Neural crest cell (in vitro differentiated cells): ENCODE measurements around the gene ZNF583.

DNA sequence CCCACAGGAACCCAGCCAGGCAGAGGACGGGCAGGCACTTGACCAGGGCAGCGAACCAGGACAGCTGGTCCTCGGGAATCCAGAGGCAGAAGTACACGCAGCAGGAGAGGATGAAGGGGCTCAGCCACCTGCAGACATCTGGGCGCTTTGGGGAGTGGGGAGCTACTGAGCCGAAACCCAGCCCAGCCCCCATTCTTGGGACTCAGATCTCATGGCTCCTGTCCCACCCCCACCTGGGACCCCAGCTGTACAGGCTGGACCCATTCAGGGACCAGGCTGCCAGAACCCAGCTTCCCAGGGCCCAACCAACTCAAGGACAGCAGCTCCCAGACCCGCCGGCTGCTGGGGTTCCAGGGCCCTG lies 290 bp downstream of the TMEM86B start:
- PRO-cap = no peak

DNA sequence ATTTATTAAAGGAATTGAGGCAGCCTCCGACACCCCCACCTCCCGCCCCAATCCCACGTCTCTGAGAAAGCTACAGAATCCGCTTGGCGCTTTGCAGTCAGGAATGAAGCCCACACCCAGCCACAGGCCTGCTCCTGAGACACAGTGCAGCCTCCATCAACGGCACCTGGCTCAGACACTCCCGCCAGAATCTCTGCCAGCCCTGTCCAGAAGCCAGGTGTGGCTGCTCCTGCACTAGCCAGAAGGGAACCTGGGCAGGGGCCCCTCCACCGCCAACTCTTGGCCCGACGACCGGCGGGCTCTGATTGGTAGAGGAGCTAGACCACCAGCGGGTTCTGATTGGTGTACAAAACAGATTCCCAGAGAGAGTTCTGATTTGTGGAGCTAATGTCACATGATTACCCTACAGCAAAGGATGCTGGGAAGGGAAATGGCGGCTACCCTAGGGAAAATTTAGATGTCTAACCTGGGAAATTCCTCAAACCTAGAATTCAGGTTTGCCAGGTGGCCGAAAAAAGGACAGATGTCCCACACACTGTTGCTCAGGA lies 2.9 kb upstream of the PPP6R1 start:
- PRO-cap = no peak

DNA sequence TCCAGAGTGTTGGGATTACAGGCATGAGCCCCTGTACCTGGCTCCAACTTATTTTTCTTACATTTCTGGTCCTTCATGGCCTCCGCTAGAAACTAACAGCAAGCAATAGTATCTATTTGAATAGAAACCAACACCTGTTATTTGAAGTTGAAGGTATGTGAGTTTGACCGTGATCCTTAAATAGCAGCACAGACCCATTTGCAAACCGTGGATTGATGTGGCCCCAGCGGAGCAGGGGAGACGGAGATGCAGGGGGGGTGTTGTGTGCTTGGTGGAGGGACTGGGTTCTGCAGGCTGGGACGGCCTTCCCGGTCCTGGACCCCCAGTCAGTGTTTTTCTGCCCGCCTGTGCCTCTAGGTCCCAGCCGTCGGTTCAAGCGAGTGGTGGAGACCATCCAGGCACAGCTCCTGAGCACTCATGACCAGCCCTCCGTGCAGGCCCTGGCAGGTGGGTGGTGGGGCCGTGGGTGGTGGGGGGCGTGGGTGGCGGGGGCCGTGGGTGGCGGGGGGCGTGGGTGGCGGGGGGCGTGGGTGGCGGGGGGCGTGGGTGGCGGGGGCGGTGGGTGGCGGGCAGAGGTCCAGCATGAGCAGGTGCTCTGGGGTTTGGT lies 16.8 kb downstream of the TMEM150B start:
- PRO-cap = no peak

DNA sequence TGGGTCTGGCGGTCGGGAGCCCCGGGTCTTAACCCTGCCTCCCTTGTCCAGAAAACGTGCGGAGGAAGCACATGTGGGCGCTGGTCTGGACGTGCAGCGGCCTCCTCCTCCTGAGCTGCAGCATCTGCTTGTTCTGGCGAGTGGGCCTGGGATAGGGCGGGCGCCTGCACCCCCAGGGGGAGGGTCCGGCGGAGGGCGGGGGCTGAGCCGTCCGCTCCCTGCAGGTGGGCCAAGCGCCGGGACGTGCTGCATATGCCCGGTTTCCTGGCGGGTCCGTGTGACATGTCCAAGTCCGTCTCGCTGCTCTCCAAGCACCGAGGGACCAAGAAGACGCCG lies 1.1 kb downstream of the TMEM190 start:
- PRO-cap = no peak

- PRO-cap = no peak
Observed at GRCh38 chr19:55388858-55389972, 3.5 kb downstream of the RPL28 start.

DNA sequence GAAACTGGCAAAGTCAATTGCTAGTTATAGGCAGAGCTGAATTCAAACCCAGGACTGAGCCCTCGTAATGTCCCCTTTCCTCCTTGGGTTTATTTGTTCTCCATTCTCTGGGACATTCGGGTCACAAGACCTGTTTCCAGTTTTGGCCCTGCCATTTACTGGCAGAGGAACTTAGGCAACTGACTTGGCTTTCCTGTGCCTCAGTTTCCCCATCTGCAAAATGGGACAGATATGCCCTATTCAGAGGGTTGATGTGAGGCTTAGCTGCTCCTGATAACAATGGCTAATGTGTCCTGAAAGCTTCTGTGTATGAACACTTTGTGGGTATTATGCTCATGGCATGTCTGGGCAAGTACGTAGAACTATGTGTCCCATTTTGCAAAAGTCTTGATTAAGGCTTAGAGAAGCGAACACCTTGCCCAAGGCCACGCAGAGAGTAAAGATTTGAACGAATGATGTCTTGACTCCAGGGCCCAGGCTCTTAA lies 1.0 kb downstream of the ZNF524 start:
- PRO-cap = no peak

- PRO-cap = no peak
Observed at GRCh38 chr19:55641654-55642424, 1.0 kb downstream of the ZNF580 start.

GRCh38 chr19:55647323-55647634 lies 733 bp upstream of the CCDC106 start:
- PRO-cap = no peak

DNA sequence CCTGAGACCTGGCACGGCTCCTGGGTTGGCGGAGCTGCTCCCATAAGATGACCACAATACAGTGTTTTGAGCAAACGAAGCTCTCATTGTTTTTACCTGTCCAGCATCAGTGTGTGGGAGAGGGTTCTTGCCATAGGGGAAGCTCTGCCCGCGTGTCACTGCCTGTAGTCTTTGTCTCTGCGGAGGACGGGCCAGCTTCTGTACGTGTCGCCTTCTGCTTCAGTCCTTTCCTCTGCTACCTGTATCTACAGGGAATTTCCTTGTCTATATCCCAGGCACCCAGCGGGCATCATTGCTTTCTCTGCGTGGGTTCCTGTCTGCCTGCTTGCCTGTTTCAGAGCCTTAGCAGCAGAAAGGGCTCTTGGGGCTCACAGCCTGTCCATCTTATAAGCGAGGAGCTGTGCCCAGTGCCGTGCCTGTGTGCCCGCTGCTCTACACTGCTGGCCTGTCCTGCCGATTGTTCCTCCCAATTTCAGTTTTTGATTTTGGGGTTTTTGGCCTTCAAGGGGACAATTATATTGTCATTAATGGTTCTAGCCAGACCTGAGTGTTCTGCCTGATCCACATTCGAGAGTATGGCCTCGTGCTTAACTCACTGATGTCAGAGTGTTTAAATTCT lies 2.5 kb downstream of the U2AF2 start:
- PRO-cap = no peak

GRCh38 chr19:55677636-55678074 lies 2.6 kb downstream of the EPN1 start:
- PRO-cap = no peak

- PRO-cap = no peak
Observed at GRCh38 chr19:56085159-56085498, 36.0 kb downstream of the ZNF787 start.

DNA sequence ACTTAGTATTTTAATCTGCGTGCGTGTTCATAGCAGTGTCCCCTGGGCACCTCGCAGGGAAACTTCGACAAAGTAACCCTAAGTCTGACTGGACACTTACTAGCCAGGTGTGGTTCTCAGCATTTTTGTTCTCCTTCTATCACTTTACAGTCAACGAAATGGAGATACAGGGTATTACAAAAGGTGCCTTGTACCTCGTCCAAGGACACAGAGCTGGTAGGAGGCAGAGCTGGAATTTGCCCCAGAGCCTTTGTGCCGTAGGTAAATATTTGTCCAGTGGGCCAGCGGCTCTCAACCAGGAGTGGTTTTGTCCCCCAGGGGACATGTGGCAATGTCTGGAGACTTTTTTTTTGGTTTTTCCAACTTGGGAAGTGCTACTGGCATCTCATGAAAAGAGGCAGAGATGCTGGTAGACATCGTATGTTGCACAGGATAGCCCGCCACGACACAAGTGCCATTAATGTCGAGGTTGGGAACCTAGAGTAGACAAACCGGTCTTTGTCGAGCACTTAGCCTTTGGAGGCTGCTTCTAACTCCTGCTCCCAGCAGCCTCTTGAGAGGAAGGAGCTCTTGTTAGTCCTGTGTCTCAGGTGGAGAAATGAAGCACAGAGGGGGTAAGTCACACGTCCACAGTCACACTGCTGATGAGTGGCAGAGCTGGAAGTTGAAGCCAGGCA lies 1.2 kb downstream of the ZNF444 start:
- PRO-cap = no peak

DNA sequence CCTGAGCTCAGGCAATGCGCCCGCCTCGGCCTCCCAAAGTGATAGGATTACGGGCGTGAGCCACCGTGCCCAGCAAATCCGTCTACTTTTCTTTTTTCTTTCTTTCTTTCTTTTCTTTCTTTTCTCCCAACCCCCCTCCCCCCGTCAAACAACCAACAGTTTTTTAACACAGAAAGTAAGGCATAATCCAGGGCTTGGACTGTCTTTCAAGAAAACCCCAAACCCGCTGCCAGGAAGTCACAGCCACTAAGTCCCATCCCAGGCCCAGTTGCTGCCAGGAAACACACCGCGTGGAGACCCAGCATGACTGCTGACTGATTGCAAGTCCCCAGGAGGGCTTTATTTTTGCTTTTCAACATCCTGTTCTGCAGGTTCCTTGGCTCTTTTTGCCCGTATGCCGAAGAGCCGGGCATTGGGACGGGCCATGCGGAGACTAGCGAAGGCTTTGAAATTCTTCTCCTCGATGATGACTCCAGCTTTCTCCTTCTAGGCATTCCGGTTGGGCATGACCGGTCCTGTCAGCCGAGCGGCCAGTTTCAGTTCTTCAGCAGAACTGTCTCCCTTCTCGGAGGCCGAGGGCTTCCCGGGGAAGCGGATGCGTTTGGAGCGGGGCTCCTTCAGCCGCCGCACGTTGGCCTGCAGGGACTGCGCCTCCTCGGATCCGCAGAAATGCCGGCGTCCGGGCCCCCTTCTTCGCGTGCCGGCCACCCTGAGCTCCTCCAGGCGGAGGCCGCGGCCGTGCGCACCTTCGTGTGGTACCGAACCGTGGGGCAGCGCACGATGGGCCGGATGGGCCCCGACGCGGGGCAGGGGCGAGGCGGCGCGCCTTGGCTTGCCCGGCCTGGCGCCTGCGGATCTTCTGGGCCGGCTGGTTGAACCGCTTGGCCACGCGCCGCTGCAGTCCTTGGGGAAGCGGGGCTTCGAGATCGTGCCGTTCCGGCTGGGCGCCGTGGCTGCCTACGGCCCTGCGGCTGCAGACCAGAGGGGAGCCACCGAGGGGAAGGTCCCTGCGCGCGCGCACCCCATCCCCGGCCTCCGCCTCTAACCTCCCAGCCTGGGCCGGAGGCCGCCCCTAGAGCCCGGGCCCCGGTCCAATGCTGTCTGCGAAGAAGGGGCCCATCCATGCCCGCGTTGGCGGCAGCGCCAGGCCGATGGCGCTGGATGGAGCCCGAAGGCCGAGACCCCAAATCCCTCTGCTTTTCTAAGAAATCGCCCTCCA lies 15.2 kb downstream of the ZSCAN5C start:
- PRO-cap = no peak

GRCh38 chr19:56301096-56301407 lies 13.6 kb downstream of the ZSCAN5A start:
- PRO-cap = no peak

DNA sequence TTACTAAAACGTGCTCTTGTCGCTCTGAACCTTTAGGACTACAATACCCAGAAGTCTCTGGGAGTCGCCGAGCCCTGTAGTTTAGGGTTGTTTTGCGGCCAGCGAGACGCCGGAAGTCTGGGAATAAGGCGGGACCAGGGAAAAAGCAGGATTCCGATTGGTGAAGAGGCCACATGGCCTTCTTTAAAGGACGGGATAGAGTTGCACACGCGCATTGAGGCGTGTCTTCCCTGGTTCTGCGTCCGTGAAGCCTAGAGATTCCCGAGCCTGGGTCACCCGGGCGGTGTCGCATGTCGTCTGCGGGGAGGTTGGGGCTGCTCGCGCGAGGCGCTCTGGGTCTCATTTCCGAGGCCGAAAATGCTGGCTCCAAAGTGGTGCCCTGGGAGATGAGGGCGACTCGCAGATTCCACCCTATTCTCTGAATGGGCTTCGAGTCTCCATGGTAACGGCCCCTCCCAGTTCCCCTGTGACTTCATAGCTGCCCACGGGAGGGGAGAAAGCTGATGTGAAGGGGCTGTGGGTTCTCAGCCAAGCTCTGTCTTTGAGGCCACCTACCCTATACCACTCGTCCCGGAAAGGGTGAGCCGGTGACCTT lies 522 bp upstream of the ZSCAN5A start:
- PRO-cap = bidirectional peak, plus-strand start at position 214 of the sequence, minus-strand start at position 118 of the sequence; bidirectional peak, plus-strand start at position 521 of the sequence, minus-strand start at position 420 of the sequence

GRCh38 chr19:56404175-56404723 lies at the start of gene ZNF583:
ZNF583 (plus strand) TSS chr19:56404332.
- PRO-cap = bidirectional peak, plus-strand start at chr19:56404398, minus-strand start at chr19:56404238

GRCh38 chr19:56510282-56511033 lies 2.8 kb downstream of the ZNF471 start:
- PRO-cap = no peak

- PRO-cap = unidirectional peak, plus-strand start at chr19:56567085; unidirectional peak, plus-strand start at chr19:56567165
Observed at GRCh38 chr19:56566754-56567253, 464 bp upstream of the ZNF470 start.

DNA sequence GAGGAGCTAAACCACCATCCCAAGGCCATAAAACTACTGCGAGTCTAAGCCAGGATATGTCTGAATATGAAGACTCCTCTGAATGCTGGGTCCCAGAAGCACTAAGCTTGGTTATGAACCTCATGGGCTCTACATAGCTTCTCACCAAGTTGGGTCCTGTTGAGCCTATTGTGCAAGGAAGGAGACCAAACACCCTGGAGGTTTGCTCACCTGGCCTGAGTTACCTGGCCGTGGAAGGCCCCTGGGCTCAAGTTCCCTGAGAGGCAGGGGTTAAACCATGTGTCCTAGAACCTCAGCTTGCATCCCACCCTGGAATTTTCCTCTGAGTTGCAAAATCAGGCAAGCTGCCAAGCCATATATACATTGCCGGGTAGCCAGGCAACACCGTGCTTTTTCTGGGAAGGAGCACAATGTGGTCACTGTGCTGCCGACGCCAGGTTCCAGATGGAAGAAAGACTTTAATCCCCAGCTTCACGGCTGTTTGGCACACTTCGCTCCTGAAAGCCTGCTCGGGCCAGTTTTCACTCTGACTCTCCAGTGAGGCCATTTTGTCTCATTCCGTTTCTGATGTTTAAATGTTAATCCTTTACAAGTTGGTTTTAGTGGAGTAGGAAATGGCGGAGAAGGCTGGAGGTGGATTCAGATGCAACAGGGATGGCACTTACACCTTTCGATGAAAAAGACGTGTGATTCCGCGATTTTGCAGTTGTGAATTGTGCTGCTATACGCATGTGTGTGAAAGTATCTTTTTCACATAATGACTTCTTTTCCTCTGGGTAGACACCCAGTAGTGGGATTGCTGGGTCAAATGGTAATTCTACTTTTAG lies 60.1 kb upstream of the PEG3 start:
- PRO-cap = no peak

- PRO-cap = no peak
Observed at GRCh38 chr19:56963180-56963515, 122.6 kb upstream of the PEG3 start.